Skeletal muscle satellite cell (primary cell): ENCODE data around the genes OGFRL1, KHDC1L and KHDC1.

- CAGE, long polyA plus RNA = no peak
These were observed 170.0 kb downstream of the PHF3 start for GRCh38 chr6:63805448-63806129.

DNA sequence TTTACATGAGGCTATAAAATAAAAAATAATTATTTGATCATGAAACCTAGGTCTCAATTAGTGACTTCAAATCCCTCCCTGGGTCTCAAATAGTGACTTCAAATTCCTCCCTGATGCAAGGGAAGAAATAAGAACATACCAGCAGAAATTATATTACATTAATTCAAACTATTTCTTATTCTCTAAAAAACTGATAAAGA is 63.9 kb upstream of the EYS start:
- CAGE, long polyA plus RNA = no peak

DNA sequence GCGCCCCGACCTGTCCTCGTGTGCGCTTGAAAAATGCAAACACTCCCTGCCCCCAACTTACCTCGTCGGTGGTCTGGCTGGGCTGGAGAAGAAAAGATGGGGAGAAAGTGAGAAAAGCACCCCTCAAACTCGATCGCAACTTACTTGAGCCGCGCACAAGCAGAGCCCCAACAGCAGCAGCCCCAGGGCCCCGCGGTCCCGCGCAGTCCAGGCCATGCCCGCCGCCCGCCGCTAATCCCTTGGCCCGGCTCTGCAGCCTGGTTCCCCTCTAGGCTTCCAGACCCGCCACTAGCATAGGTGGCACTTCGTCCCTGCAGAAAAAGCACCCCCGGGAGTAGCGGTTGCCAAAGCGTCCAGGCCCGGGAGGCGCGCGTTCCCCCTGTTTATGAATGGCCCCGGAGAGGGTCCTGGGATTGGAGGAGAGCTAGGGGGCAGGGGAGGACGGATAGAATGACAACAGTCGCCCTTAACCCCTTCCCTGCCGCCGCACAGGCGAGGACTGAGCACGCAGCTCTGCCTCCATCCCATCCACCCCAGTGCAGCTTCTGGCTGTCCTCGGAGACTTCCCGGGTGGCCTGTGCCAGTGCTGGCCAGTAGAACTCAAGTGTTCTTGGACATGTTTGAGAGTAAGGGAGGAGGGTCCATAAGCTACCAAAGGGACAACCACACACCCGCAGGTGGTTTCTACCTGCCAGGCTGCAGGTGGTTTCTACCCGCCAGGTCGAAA is 19.9 kb downstream of the COL9A1 start:
- CAGE, long polyA plus RNA = no peak

DNA sequence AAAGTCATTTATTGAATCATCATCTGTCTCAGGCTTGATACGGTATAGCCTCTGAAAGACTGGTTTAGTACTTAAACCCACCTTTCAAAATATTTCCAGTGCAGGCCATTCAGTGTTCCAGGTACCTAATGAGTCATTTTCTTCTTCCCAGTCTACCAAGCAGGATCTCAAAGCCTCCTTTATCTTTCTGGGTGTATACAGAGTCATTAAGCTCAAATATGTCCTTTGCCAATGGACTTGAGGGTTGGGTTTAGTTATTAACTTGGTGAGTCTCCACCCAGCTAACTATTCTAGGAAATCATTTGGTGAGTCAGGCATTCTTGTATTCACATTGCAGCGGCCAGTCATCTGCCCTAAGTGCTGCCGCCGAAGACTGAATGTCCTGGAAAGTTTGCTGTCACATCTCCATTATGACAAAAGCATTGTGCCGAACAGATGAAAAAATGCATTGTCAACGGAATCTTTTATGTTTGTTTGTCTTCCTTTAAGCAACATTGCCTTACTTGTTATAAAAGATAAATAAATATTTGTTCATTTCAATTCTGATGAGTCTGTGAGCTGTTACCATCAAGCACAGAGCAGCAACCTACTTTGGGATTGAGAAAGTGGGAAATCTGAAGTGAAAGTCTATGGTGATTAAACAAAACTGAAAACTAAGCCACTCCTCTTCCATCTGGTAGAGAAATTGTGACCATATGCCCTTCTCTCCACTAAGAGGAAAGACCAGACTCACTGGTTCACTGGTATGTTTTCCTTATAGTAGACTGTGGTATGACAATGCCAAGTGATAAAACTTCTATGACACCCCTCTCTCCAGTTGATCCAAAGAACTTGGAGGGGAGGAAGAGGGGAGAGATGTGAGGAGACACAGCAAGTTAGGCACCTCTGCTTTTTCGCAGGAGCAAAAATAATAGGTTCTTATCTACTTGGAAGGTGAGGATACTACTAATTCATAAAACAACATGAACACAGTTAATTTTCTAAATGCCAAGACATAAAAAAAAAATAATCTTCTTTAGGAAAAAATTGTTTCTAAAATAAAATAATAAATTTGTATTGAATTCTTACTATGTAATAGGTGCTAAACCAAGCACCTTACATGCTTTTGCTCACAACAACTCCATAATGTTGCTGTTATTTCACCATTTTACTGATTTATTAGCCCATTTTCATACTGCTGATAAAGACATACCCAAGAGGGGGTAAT is 14.0 kb upstream of the FAM135A start:
- CAGE, long polyA plus RNA = no peak

GRCh38 chr6:70731978-70732734 is 64.5 kb downstream of the SMAP1 start:
- CAGE, long polyA plus RNA = no peak

- CAGE, long polyA plus RNA = no peak
These were observed 115.6 kb downstream of the SMAP1 start for GRCh38 chr6:70782861-70784160.

GRCh38 chr6:70955660-70956231 is 1.1 kb downstream of the B3GAT2 start:
- CAGE, long polyA plus RNA = no peak

GRCh38 chr6:71107806-71108594 is 151.1 kb upstream of the B3GAT2 start:
- CAGE, long polyA plus RNA = no peak

- CAGE, long polyA plus RNA = no peak
These were observed 38.3 kb upstream of the OGFRL1 start for GRCh38 chr6:71250136-71250817.

DNA sequence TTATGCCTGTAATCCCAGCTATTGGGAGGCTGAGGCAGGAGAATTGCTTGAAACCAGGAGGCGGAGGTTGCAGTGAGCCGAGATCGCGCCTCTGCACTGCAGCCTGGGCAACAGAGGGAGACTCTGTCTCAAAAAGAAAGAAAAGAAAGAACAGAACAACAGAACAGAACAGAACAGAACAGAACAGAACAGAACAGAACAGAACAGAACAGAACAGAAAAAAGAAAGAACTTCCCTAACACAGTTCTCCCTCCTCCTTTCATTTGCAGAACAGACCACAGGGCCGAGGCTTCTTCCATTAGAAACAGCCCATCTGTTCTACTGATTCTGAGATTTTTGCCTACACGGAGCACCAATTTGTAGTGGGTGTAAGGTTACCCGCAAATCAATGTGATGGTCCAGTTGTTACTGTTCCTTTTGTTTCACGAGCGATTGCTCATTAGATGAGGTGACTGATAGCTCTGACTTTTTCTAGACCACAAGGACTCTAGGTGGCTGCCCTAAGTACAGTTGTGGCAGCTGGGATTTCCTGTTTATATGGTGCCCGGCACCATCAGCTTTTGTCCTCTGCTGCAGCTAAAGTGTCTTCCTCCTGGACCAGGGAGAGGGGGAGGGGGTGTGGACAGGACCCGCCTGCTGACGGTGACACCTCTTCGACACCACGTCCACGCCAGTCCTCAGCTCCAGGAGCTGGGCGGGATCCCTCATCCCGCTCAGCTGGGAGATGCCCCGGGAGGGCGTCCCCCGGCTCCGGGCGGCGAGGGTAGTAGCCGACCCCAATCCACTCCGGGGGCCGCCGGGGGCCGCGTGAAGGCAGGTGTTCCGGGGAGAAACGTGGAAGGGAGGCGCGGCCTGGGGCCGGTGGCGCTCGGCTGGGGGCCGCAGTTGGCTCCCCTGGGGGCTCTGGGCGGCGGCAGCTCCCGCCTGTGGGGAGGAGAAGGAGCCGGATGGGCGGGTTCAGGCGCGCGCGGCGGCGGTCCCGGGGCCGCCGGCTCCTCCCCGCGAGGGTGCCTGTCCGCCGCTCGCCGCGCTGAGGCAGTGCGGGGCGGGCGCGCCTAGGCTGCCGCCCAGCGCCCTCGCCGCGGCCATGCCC is at the start of gene OGFRL1:
TSS of gene OGFRL1 (plus strand) at position 1,038 of the 1,093 bp plus-strand sequence.
- CAGE, long polyA plus RNA = no peak

- CAGE, long polyA plus RNA = no peak
These were observed 1.2 kb downstream of the OGFRL1 start for GRCh38 chr6:71289865-71290074.

- CAGE, long polyA plus RNA = no peak
These were observed 130.9 kb downstream of the OGFRL1 start for GRCh38 chr6:71419341-71420039.

DNA sequence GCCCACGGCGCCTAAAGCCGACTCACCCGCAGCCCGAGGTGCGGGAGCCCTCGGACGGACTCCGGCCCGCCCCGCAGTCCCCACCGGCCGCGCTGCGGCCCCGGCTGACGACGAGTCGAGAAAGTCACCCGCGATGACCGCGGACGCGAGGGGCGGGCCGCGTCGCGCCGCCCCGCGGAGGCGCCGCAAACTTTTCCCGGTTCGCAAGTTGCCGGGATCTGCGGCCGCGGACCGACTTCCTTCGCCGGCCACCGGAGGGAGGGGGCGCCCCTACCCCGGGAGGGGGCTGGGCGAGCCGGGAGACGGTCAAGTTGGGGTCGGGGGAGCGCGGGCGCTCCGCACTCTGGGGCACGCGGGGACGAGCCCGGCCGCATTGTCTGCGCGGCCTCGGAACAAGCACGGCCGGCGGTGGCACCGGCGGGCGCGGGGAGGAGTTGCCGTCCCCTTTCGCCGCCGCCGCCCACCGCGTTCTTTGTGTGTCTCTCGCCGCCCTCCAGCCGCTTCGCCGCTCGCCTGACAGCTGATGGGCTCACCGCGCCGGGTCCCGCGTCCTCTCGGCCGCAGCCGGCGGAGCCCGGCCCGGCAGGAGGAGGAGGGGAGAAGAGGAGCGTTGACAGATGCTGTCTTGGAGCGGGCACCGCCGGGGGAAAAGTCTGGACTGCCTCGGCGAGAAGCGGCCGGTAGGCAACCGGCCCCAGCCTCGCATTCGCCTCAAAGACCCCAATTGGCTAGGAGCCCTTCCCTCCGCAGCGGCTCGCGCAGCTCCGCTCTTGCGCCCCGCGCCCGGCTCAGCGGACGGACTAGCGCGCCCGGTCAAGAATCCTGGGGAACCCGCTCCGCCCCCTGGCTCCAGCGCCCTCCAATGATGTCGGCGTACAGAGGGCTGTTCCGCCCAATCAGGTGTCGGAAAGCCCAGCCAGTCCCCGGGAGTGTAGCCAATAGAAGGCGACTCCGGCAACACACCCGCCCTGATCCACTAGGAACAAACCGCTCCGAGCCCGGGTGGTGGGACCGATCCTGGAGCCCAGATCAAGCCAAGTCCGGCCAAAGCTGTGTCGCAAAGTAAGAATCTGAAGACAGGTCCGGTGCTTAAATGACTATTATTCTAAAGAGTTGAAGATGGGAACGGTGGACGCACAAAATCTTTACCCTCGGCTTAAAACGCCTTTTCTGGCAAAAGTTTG is 131.8 kb downstream of the OGFRL1 start:
- CAGE, long polyA plus RNA = no peak

GRCh38 chr6:72638833-72639574 is 17.1 kb downstream of the KCNQ5 start:
- CAGE, long polyA plus RNA = no peak

- CAGE, long polyA plus RNA = no peak
These were observed at the start of gene KHDC1L for GRCh38 chr6:73225283-73225700. Gene KHDC1L, minus strand, starts transcription at chr6:73225496.

GRCh38 chr6:73262726-73263540 is at the start of gene KHDC1:
Gene KHDC1, minus strand, starts transcription at chr6:73263196.
- CAGE, long polyA plus RNA = no peak

GRCh38 chr6:73451219-73451435 is 970 bp downstream of the CGAS start:
- CAGE, long polyA plus RNA = no peak

GRCh38 chr6:73505988-73506326 is 14.9 kb downstream of the EEF1A1 start:
- CAGE, long polyA plus RNA = no peak

DNA sequence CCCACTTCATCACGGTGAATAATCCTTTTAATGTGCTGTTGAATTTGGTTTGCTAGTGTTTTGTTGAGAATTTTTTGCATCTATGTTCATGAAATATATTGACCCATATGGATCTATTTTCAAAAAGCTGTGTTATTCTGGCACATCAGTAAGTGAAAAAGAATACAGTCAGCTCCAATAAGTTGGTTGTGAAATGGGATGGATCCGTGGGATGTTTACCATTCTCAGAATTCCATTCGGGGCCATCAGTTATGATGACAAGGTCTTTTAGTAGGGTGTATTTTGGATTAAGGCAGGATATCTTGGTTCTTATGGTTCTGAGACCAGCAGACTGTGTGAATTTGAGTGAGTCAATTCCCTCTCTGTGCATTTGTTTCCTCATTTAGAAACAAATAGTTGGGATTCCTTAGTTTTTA is 287.3 kb downstream of the CD109 start:
- CAGE, long polyA plus RNA = no peak

GRCh38 chr6:74075379-74075909 is 379.4 kb downstream of the CD109 start:
- CAGE, long polyA plus RNA = no peak